Stomach (tissue), 7 donors: ENCODE results near the gene CELA1.

- PRO-cap = no peak
- RAMPAGE, long total RNA, 5 experiments = no peak in any of the 5 experiments
- RRBS = no CpG with 5 or more reads among the region's 4 CpGs
Measured at GRCh38 chr12:50488317-50488688, 16.5 kb upstream of the DIP2B start.

DNA sequence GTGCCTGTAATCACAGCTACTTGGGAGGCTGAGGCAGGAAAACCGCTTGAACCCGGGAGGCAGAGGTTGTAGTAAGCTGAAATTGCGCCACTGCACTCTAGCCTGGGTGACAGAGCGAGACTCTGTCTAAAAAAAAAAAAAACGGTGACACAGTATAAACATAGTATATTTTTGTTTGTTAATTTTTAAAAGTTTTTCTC, 2.5 kb upstream of the DIP2B start:
- PRO-cap = unidirectional peak, plus-strand start at position 130 of the sequence
- RAMPAGE, long total RNA, 5 experiments = no peak in any of the 5 experiments
- RRBS = no CpG with 5 or more reads among the region's 5 CpGs

DNA sequence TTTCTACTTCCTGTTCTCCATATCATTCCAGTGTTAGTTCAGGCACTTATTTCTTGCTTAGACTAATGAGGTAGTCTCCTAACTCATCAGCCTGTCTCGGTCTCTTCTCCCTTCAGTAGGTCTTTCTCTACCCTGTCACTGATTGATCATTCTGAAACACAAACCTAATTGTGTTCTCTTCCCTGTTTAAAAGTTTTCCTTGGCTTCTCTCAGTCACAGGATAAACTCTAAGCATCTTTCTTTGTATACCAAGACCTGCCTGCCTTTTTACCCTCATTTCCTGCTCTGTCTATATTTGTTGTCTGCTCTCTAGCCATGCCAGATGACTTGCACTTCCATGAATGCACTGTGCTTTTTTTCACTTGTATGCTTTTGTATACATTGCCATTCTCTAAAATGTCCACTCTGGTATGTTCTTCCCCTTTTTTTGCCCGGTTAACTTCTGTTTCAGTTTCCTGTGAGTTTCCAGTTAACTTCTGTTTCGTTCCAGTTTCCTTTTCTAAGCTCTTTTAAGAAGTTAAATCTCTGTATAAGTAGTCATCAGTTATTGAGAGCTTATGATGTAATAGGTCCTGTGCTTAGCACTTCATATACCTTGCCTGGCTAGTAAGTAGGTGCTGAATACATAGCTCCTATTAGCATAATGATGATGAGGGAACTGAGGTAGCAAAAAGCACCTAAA, 12.8 kb downstream of the DIP2B start:
- PRO-cap = no peak
- RAMPAGE, long total RNA, 5 experiments = no peak in any of the 5 experiments
- RRBS = no CpG with 5 or more reads among the region's 3 CpGs

DNA sequence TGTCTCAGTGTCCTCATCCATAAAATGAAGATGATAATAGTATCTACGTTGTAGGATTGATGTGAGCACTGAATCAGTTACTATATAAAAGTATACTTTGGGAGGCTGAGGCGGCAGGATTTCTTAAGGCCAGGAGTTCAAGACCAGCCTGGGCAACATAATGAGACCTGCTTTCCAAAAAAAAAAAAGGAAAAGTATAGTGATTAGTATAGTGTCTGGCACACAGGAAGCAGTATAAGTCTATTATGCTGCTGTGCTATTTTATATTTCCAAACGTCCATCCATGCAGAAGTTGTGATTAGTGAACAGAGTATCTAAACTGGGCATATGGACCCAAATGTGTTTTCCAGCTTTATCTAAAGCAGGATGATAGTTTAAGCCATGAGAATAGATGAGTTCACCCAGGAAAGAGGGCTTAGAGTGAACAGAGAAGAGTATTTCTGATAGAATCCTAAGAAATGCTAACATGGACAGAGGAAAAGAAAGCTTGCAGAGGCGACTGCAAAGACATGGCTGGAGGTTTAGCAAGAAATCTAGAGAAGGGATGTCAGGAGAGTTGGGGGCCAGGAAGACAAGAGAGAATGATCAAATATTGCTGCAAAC, 23.6 kb downstream of the DIP2B start:
- PRO-cap = no peak
- RAMPAGE, long total RNA, 5 experiments = no peak in any of the 5 experiments
- RRBS = no CpG with 5 or more reads among the region's 4 CpGs

DNA sequence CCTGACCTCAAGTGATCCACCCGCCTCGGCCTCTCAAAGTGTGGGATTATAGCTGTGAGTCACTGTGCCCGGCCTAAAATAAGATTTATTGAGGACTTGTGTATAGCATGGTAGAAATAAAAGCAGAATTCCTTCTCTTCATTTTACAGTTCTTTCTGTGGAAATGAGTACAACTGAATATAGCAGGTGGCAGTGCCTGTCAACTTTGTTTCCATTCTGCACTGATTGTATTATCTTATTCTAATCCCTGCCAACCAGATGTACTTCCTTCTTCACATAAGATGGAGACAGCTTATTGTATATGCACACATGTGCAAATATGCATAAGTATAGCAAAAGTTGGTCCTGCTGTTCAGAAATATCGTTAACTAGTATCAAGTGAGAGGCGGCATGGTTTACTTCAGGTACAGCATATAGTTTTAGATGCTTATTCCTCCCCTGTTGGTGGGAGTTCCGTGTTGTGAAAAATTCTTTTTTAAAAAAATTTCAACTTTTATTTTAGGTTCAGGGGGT, 41.1 kb downstream of the DIP2B start:
- PRO-cap = no peak
- RAMPAGE, long total RNA, 5 experiments = start-site peak on the plus strand in 1 of 5 experiments, centred at position 376 of the sequence, 12 reads per replicate
- RRBS = no CpG with 5 or more reads among the region's 6 CpGs

- PRO-cap = no peak
- RAMPAGE, long total RNA, 5 experiments = start-site peak on the plus strand in 1 of 5 experiments, at chr12:50589447-50589584 at its widest, 5 reads per replicate
- RRBS = no CpG with 5 or more reads among the region's 10 CpGs
Measured at GRCh38 chr12:50589331-50590332, 84.8 kb downstream of the DIP2B start.

DNA sequence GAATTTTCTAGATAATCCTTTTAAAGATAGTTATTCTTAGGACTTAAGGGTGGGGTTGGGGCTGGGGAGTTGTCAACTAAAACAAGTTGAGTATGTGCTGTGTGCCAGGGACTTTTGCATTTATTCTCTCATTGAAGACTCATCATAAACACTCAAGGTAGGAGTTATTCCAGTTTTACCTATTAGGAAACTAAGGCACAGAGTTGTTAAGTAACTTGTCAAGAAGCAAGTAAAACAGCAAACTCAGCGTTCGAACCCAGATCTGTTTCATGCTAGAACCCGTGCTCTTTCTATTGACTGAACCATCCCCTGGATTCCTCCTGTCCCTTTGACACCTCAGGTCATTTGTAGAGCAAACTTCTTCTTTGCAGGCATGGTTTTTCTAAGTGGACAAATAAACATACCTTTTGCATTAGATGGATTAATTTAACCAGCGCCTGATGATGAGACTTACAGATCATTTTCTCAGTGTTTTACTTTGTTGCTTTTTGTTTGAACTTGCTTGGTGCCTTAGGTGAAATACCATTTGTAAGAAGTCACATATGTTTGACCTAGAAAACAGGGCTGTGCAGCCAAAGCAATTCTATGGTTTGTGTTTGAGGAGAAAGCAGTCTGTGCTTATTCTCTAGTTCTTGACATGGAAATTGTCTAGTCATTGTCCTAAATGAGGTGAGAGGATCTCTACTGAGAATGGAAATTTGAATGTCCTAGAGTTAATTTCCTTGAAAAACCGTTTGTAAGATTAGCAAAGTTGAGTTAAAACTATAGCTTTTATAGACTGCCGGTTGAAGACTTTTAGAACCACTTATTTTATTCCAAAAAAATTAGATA, 111.0 kb downstream of the DIP2B start:
- PRO-cap = no peak
- RAMPAGE, long total RNA, 5 experiments = no peak in any of the 5 experiments
- RRBS = no CpG with 5 or more reads among the region's 6 CpGs

- PRO-cap = no peak
- RAMPAGE, long total RNA, 5 experiments = start-site peak on the plus strand in 2 of 5 experiments, at chr12:50689241-50689713 at its widest, 5 to 7 reads per replicate
- RRBS = no CpG with 5 or more reads among the region's 8 CpGs
Measured at GRCh38 chr12:50689188-50689839, 74.6 kb upstream of the ATF1 start.

DNA sequence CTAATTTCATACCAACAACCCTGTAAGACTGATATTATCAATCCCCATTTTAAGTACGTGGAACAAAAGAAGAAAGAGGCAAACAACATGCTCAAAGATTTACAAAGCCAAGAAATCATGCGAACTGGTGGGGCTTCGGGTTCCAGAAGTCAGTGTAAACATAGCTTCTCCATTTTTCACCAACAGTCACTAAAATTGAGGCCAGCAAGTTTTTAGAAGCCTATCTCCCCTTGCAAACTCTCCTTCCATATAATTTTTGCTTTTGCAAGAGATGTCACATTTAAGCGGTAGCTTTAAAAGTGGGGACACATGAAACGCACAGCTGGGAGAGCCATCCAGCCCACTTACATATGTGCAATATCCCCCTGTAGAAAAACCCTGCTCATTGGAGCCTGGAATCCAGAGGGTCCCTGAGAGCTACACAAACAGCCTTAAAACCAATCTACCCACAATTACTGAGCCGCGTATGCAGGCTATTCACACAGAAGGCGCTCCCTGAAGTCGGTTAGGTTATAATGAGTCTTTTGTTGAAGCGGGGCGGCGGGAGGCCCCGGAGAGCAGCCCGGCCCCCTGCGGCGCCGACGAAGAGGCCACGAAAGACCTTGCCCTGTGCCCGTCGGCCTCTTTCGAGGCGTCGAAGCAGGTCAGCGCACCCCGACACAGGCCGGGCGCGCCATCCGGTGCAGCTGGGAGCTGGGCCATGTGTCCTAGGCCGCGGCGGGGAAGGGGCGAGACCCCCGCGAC, 687 bp downstream of the SLC11A2 start:
- PRO-cap = unidirectional peak, plus-strand start at position 451 of the sequence
- RAMPAGE, long total RNA, 5 experiments = no peak in any of the 5 experiments
- RRBS = under 1% methylated on average over 18 of the region's 36 CpGs

GRCh38 chr12:51166757-51167499, 6.0 kb downstream of the TFCP2 start:
- PRO-cap = no peak
- RAMPAGE, long total RNA, 5 experiments = start-site peak on the minus strand in 1 of 5 experiments, at chr12:51166820-51166966 at its widest, 11 reads per replicate
- RRBS = no CpG with 5 or more reads among the region's 6 CpGs

GRCh38 chr12:51197708-51198411, 20.0 kb downstream of the POU6F1 start:
- PRO-cap = no peak
- RAMPAGE, long total RNA, 5 experiments = start-site peak on the minus strand in 1 of 5 experiments, at chr12:51198089-51198125 at its widest, 5 reads per replicate
- RRBS = 86% methylated on average over 5 of the region's 31 CpGs

- PRO-cap = unidirectional peak, plus-strand start at chr12:51269758; unidirectional peak, plus-strand start at chr12:51269782; bidirectional peak, plus-strand start at chr12:51270068, minus-strand start at chr12:51269973
- RAMPAGE, long total RNA, 5 experiments = start-site peak on the minus strand in 1 of 5 experiments, at chr12:51269446-51269850 at its widest, 17 to 30 reads per replicate
- RRBS = 4% methylated on average over 29 of the region's 53 CpGs
Measured at GRCh38 chr12:51269303-51270020, 753 bp downstream of the SMAGP start.

DNA sequence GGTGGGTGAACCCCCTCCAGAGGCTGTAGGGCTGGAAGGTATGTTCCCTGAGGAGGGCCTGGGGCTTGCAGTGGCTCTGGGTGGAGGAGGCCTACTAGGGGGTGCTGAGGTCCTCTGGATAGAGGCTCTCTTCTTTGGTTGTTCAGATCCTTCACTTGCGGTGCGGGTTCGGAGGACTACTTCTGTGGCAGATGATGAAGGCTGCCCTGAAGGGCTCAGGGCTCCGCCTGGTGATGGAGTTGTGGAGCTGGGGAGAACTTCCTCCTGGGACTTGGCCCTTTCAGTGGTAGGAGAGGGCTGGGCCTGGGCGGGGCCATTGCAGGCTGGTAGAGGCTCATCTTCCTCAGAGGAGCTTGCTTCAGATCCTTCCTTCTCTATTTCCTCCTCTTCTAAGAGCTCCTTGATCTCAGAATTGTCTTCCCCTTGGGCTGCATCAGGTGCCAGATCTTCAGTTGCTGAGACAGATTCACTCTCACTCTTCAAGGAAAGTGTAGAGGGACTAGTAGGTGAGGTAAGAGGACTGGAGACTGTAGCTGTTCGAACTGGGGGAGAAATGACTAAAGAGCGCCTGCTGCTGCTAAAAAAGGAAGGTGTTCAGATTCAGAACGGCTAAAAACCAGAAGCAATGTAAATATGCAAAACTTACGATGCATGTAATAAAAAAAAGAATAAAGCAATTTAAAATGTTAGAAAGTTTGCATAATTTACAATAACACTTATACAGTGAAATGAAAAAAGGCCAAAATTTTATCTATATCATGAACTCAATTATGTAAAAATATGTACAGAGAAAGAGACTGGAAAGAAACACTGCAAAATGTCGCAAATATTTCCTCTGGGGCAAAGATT, 21.8 kb upstream of the SMAGP start:
- PRO-cap = no peak
- RAMPAGE, long total RNA, 5 experiments = start-site peak on the minus strand in 1 of 5 experiments, centred at position 428 of the sequence, 12 reads per replicate
- RRBS = no CpG with 5 or more reads among the region's 10 CpGs

GRCh38 chr12:51346443-51347051, at the start of gene CELA1:
Gene CELA1 (minus strand): TSS chr12:51346679.
- PRO-cap = no peak
- RAMPAGE, long total RNA, 5 experiments = no peak in any of the 5 experiments
- RRBS = no CpG with 5 or more reads among the region's 5 CpGs

- PRO-cap = no peak
- RAMPAGE, long total RNA, 5 experiments = no peak in any of the 5 experiments
- RRBS = no CpG with 5 or more reads among the region's 21 CpGs
Measured at GRCh38 chr12:51368515-51369651, 22.3 kb downstream of the GALNT6 start.

DNA sequence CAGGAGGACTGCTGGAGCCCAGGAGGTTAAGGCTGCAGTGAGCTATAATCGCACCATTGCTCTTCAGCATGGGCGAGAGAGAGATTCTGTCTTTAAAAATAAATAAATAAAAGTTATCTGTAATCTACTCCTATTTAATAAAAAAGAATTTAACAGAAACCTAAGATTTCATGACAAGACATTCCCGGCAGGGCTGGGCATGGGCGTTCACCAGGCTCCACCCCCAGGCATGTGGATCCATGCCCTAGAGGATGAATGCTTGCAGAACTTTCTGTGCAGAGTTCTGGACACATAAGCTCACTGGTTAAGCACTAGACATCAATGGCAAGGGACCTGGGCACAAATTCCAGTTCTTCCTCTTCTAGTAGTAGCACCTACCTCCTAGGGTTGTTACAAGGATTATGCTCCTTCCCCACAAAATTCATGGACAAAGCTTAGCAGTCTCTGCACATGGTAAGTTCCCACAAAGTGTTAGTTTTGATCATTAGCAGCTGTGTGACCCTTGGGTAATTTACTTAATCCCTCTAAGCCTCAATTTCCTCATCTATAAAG, 10.0 kb downstream of the GALNT6 start:
- PRO-cap = no peak
- RAMPAGE, long total RNA, 5 experiments = no peak in any of the 5 experiments
- RRBS = no CpG with 5 or more reads among the region's 4 CpGs

- PRO-cap = bidirectional peak, plus-strand start at chr12:51391736, minus-strand start at chr12:51391615
- RAMPAGE, long total RNA, 5 experiments = start-site peak on the plus strand in 2 of 5 experiments, at chr12:51391682-51391922 at its widest, 5 to 66 reads per replicate; start-site peak on the minus strand in 3 of 5 experiments, at chr12:51391610-51391681 at its widest, 94 to 331 reads per replicate
- RRBS = 3% methylated on average over 37 of the region's 52 CpGs
Measured at GRCh38 chr12:51391581-51392087, 428 bp upstream of the GALNT6 start.

- PRO-cap = unidirectional peak, plus-strand start at chr12:51406086; unidirectional peak, plus-strand start at chr12:51406104
- RAMPAGE, long total RNA, 5 experiments = no peak in any of the 5 experiments
- RRBS = no CpG with 5 or more reads among the region's 3 CpGs
Measured at GRCh38 chr12:51405937-51406314, 14.7 kb upstream of the GALNT6 start.

- PRO-cap = no peak
- RAMPAGE, long total RNA, 5 experiments = no peak in any of the 5 experiments
- RRBS = 43% methylated on average over 2 of the region's 6 CpGs
Measured at GRCh38 chr12:51920907-51921516, 13.7 kb downstream of the ACVRL1 start.

- PRO-cap = bidirectional peak, plus-strand start at chr12:52006004, minus-strand start at chr12:52005883
- RAMPAGE, long total RNA, 5 experiments = no peak in any of the 5 experiments
- RRBS = no CpG with 5 or more reads among the region's 18 CpGs
Measured at GRCh38 chr12:52005686-52006392, 907 bp upstream of the TAMALIN start.